GM19239 (cell line): ENCODE data around the genes CDIPT, TAOK2, GDPD3, BOLA2B and ITGAL.

GRCh38 chr16:29203183-29204071, 203.1 kb downstream of the NPIPB11 start:
- RRBS = no CpG with 5 or more reads among the region's 28 CpGs

GRCh38 chr16:29291259-29292125, 115.0 kb downstream of the NPIPB11 start:
- RRBS = no CpG with 5 or more reads among the region's 28 CpGs

DNA sequence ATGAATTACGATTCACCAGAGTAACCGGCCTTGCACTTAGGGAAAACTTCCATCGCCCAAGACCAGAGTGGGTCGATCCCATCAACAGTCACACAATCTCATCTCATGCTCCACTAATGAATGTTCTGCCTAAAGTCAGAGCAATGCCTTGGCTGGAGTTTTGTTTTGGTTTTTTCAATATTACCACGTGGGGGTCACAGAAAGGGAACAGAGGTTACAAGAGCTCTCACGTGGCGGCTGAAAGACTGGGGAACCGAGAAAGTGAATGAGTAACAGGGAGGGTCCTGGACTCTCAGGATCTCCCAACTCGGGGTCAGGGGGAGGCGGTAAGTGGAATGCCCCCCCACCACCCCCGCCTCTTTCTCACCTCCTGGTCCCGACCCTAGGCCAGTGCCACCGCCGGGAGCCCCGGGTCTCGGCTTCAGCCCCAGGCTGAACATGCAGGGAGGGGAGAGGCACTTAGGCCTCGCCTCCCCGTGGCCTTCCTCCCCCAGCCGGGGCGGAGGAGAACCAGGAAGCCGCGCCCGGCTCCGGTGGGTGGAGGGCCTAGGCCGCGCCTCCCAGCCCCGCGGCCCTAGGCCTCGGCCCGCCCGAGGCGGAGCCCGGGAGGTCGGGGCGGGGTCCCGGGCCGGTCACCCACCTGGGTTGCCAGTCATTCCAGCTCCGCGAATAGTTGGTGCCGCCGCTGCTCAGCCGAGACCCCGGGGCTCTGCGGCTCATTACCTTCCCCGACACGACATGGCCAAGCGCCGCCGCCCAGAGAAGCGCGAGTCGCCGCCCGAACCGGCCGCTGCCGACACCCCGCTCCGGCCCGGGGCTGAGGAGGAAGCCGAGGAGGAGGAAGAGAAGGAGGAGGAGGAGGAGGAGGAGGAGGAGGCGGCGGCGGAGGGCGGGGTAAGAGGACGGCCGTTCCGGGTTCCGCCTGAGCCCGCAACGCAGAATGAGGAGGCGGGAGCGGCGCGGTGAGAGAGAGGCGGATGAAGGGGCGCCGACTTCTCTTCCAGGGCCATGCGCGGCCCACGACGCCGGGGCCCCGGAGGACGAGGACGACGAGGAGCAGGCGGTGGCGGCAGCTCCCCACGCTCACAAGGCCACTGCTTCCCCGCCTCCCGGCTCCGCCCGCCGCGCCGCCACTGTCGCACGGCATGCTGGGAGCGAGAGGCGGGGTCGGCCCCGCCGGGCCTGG, 68.4 kb upstream of the SPN start:
- RRBS = 2% methylated on average over 2 of the region's 104 CpGs

DNA sequence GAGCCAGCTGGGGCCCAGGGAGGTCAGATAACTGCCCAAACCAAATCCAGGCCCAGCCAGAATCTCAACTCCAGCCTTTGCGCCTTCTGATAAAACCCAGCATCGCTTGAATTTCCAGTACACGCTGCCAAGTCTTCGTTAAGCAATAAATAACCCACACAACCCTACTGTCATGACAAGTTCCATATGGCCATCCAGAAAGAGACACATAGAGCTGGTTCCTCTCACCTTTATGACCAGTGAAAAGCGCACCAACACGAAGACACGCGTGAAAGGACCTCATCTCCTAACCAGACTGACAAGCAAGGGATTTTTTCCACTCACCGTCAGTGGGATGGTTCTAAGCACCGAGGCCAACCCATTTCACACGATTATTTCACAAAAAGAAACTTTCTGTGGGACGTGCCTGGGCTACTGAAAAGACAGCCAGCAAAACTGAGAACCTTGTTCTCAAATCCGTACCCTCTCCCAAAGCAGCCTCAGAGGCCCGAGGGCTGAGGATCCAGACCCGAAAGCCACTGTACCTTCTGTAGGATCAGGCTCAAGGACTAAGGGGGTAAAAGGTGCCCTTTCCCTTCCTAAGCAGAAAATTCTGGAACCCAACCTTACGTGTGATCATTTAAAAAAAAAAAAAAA, 55.4 kb upstream of the SPN start:
- RRBS = no CpG with 5 or more reads among the region's 16 CpGs

GRCh38 chr16:29816222-29816968, 443 bp downstream of the PAGR1 start:
- RRBS = 2% methylated on average over 16 of the region's 61 CpGs

- RRBS = no CpG with 5 or more reads among the region's 6 CpGs
Observed at GRCh38 chr16:29847016-29847579, 15.9 kb downstream of the CDIPT start.

DNA sequence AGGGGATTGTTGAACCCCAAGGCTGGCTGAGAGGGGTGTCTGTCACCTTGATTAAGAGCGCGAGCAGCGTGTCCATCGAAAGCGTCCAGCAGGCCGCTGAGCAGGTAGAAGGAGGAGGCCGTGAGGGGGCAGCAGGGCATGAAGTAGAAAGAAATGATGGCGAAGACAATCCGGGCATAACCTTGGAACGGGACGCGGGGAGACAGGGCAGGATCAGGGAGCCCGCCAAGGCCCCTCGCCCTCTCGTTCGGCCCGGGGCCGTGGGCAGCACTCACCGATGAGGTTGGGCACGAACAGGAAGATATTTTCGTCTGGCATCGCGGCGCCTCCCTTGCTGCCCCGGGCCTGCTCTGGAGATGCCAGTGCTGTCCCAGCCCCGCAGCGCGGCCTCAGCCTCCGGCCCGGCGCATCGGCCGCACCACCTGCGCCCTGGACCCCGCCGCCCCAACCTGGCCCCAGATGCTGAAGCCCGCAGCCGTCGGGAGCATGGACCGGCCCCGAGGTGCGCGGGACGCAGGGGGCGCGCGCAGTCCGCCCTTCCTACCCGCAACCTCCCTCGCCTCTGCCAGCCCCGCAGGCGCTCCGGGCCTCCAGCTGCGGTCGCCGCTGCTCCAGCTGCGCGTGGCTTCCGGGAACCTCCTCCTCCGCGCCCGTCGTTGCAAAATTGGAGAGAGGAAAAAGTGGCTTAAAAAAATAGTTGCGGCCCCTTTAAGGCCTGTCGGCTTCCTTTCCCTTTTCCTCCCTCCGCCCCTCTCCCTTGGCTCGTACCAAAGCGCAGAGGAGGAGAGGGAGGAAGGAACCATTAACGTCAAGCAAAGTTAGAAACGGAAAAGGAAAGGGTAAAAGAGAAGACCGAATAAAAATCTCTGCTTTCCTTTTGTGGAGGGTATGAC, at the start of gene CDIPT:
TSS of gene CDIPT (minus strand) at position 687 of the 893 bp plus-strand sequence.
- RRBS = under 1% methylated on average over 46 of the region's 71 CpGs

- RRBS = 3% methylated on average over 17 of the region's 66 CpGs
Observed at GRCh38 chr16:29973093-29974050, at the start of gene TAOK2. Gene TAOK2 (plus strand): TSS chr16:29973868.

GRCh38 chr16:29999233-29999575, 3.2 kb downstream of the INO80E start:
- RRBS = no CpG with 5 or more reads among the region's 9 CpGs

DNA sequence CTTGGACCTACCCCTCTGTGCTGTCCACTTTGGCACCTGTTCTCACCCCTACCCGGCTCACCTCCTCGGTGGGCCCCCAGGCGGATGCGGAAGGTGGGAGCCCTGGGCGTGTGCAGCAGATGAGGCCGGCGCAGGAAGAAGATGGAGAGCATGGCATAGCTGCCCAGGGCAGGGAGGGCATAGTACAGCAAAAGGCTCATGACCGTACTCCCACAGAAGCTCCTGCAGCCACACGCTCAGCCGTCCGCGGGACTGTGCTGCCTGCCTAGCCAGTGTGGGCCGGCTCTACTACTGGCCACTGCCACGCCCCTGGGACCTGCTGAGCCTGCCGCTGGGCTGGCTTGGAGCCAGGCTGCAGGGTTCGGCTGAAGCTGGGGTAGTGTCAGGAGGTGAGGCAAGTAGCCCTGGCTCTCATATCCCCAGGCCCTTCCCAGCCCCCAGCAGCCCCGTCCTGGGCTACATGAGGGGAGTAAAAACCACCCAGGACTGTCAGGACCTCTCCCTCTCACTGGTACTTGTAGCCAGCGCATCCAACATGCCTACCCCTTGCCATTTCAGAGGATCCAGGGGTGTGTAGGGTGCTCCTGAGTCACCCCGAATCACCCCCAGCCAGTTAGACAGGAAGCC, at the start of gene GDPD3:
TSS of gene GDPD3 (minus strand) at position 259 of the 627 bp plus-strand sequence.
- RRBS = 93% methylated on average over 6 of the region's 19 CpGs

DNA sequence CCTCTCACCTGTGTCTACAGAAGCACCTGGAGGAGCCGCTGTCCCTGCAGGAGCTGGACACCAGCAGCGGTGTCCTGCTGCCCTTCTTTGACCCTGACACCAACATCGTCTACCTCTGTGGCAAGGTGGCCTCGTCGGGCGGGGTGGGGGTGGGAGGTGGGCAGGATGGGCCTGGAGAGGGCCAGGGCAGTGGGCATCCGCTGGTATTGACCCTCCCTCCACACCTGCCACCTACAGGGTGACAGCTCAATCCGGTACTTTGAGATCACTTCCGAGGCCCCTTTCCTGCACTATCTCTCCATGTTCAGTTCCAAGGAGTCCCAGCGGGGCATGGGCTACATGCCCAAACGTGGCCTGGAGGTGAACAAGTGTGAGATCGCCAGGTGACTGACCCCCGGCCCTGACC, 4.3 kb downstream of the CORO1A start:
- RRBS = no CpG with 5 or more reads among the region's 13 CpGs

- RRBS = no CpG with 5 or more reads among the region's 33 CpGs
Observed at GRCh38 chr16:30193538-30193912, at the start of gene BOLA2B. Gene BOLA2B (minus strand): TSS chr16:30193666.

DNA sequence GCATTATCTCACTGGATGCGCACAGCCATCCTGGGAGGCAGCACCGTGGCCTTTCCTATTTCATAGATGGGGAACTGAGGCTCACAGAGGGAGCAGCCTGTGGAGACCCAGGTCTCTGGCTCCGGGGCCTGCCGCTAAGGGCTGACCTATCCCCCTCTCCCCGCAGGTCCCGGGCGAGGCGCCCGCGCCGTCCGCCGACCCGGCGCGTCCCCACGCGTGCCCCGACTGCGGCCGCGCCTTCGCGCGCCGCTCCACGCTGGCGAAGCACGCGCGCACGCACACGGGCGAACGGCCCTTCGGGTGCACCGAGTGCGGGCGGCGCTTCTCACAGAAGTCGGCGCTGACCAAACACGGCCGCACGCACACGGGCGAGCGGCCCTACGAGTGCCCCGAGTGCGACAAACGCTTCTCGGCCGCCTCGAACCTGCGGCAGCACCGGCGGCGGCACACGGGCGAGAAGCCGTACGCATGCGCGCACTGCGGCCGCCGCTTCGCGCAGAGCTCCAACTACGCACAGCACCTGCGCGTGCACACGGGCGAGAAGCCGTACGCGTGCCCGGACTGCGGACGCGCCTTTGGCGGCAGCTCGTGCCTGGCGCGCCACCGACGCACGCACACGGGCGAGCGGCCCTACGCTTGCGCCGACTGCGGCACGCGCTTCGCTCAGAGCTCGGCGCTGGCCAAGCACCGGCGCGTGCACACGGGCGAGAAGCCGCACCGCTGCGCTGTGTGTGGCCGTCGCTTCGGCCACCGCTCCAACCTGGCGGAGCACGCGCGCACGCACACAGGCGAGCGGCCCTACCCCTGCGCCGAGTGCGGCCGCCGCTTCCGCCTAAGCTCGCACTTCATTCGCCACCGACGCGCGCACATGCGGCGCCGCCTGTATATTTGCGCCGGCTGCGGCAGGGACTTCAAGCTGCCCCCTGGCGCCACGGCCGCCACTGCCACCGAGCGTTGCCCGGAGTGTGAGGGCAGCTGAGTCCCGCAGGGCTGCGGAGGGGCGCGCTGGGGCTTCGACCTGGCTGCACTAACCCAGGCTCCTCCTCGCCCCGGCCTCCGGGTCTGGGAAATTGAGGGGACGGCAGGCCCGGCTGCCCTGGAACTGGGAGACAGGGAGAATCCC, 10.3 kb downstream of the ZNF771 start:
- RRBS = 10% methylated on average over 16 of the region's 154 CpGs

GRCh38 chr16:30472457-30473048, at the start of gene ITGAL:
Gene ITGAL (plus strand): TSS chr16:30472742.
- RRBS = no CpG with 5 or more reads among the region's 7 CpGs

- RRBS = no CpG with 5 or more reads among the region's 9 CpGs
Observed at GRCh38 chr16:30521669-30522287, 4.6 kb downstream of the ZNF768 start.

DNA sequence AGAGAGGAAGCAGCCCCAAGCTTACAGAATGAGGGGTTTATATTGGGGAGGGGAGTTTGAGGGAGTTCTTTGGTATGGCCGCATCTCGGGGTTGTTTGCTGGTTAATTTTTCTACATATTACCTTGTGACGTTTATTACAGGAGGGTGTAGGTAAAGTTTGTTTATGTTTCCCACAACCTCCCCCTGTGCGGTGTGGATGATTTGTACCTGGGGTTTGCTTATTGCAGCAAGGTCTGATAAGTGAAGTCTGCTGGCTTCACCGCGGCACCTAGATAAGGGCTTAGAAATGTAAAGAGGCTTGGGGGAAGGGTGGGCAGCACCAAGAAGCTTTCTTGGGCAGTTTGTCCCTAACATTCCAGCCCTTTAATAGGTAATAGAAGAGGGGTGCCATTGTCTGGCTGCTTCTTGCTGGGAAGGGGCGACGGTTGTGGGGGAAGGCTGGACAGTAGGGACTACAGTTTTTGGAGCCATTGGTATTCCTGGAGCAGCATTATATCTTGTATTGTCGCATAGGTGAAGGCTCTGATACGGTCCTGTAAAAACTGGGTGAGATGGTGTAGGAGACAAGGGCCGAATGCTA, 7.3 kb upstream of the ZNF747 start:
- RRBS = no CpG with 5 or more reads among the region's 11 CpGs

DNA sequence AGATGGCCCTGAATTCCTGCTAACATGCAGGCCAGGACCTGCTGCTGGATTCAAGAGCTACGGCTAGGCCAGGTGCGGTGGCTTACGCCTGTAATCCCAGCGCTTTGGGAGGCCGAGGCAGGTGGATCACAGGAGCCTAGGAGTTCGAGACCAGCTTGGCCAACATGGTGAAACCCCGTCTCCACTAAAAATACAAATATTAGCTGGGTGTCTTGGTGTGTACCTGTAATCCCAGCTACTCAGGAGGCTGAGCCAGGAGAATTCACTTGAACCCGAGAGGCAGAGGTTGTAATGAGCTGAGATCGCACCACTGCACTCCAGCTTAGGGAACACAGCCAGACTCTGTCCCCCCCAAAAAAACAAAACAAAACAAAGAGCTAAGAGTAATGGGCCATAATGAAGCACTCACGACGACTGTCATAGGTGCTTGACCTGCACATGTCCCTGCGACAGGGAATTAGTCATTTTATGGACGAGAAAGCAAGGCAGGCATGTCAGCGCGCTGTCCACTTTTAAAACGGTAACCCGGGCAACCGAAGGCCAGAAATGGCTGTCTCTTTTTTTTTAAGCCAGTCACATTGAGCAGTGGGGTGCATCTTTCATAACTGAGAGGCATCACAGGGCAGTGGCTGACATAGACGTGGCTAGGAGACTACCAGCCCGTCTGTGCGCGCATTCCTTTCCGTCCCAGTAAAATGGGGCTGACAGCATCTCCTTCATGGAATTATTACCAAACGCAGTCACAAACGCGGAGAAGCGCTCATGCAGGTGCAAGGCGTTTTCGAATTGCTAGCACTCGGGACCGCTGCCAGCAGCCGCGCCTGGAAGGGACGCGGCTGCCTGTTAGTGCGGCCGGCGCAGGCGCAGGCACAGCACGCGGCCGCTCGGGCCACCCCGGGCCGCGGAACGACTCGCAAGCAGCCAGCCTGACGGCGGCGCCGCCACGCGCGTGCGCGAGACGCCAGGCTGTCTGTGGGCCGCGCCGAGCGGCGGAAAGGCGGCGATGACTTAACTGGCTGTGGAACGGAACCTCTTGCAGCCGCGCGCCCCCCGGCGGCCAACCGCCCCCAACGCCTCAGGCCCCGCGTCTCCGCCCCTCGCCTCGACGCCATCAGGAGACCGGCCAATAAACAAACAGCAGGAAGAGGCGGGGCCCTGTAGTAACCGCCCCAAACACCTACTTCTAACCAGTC, 783 bp upstream of the FBRS start:
- RRBS = 2% methylated on average over 19 of the region's 82 CpGs

- RRBS = no CpG with 5 or more reads among the region's 9 CpGs
Observed at GRCh38 chr16:30739662-30740264, 679 bp upstream of the TMEM265 start.

- RRBS = 4% methylated on average over 36 of the region's 98 CpGs
Observed at GRCh38 chr16:30775271-30776349, 11.4 kb downstream of the ZNF629 start.

DNA sequence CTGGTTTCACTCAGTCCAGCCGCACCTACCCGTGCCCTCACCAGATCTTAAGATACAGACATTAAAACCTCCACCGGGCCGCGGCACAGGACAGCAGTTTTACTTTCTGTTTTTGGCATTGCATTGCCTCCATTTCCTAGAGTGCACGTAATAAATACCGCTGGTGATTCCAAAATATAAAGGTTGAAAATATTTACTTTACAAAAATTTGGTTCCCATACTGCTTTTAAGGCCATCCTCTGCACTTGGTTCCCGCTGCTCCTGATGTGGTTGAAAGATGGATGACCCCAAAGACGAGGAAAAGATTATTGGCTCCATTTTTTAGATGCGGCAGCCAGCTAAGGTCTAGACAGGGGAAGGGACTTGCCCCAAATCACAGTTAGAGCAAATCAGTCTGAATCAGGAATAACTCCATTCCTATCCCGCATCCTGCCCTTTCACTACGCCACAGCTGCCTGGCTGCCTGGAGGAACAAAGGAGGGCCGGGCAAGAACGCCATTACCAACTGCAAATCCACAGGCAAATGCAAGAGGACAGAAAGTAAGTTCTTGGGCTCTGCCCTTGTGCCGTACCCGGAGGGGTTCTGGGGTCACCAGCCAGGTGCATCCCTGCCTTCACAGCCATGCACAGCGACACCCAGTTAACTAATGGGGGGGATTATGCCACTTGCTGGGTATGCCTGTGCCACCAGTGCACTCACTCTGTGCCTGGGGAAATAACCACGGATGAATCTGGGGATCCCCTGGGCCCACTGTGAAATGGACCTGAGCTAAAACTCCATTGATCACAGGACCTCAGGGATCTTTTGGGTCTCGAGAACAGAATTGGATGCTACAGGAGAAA, 18.1 kb downstream of the BCL7C start:
- RRBS = 4% methylated on average over 4 of the region's 19 CpGs